ENCODE measurements around the gene MIEF1.

DNA sequence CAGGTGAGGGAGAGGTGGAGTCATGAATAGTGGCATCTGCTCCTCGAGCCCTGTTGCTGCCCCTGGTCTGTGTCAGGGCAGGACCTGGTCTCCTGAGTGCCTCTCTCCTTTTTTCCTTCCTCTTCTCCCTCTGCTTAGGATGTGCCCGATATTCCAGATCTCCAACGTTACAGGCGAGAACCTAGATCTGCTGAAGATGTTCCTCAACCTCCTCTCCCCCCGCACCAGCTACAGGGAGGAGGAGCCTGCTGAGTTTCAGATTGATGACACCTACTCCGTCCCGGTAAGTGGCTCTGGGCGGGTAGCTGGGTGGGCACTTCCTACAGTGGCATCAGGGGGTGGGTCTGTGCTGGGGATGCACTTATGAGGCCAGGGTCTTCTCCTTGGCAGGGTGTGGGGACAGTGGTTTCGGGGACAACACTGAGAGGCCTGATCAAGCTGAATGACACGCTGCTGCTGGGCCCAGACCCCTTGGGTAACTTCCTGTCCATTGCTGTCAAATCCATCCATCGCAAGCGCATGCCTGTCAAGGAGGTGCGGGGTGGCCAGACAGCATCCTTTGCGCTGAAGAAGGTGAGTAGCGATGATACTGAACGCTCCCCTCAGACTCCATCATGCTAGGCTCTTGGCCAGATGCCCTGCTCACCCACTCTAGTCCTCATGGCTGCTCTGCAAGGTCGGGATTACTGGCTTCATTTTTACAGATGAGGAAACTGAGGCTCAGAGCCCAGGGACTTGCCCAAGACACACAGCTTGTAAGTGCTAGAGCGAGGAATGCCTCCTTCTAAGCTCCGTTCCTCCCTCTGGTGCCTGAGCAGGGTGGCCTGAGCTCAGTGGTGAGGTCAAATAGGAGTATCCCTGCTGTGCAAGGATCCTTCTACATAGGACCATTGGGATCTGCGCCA, 20.4 kb downstream of the GTPBP1 start:
- RRBS, result no CpG with 5 or more reads among the region's 20 CpGs

GRCh38 chr22:38741287-38741885, 14.4 kb downstream of the SUN2 start:
- RRBS, result no CpG with 5 or more reads among the region's 17 CpGs

DNA sequence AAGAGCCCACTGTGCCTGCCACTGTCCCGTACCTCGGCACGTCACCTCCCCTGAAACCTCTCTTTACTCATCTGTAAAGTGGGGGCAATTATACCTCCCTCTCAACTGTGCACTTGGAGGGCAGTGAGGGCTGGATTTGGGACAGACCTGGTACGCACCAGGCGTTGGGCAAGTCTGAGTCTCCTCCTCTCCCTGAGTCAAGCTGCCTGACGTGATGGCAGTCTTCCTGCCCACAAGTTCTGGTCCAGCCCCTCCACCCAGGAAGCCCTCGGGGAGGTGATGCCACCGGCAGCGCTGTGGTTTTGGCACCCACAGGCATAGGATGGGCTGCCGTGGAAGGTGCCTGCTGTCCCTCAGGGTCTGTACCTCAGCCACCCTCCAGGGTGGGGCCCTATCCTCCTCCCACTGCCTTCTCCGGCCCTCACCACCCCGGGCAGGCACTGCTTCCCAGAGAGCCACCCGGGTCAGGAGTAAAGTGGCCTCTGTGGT, 6.6 kb upstream of the APOBEC3H start:
- RRBS, result no CpG with 5 or more reads among the region's 13 CpGs

DNA sequence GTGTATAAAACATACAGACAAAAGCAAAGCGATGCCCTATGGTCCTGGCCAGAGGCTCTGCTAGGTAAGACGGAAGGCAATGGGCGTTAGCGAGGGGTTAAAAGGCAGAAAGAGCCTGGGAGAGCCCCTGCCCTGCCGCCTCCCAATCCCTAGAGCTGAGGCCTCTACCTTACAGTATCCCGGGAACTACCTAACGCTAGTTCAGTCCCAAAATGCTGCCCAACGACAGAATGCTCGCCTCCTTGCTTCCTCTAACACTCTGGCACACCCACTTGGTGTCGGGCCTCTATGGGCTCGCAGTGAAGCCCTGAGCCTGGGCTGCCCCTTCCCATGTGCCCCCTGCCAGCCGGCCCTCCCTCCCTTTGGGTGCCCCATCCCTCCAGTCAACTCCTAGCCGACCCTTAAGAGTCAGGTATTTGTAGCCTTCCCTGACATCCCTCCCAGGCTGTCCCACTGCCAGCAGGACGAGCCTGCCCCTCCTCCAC, 8.5 kb downstream of the CBX7 start:
- RRBS, result no CpG with 5 or more reads among the region's 14 CpGs

GRCh38 chr22:39151278-39152139, 971 bp downstream of the CBX7 start:
- RRBS, result no CpG with 5 or more reads among the region's 24 CpGs

DNA sequence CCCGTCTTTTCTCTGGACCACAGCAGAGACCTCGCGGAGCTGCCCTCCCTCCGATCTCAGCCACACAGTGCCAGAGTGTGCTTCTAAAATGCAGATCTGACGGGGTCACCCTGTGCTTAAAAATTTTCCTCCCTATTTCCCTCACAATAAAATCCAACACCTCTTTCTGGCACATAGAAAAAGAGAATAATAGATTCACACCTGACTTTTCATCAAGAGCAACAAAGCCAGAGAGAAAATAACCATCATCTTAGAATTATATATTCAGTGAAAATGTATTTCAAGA, 1.1 kb upstream of the CBX7 start:
- RRBS, result no CpG with 5 or more reads among the region's 5 CpGs

- RRBS, result 2% methylated on average over 5 of the region's 17 CpGs
These were observed 22.3 kb upstream of the CBX7 start for GRCh38 chr22:39174655-39175233.

DNA sequence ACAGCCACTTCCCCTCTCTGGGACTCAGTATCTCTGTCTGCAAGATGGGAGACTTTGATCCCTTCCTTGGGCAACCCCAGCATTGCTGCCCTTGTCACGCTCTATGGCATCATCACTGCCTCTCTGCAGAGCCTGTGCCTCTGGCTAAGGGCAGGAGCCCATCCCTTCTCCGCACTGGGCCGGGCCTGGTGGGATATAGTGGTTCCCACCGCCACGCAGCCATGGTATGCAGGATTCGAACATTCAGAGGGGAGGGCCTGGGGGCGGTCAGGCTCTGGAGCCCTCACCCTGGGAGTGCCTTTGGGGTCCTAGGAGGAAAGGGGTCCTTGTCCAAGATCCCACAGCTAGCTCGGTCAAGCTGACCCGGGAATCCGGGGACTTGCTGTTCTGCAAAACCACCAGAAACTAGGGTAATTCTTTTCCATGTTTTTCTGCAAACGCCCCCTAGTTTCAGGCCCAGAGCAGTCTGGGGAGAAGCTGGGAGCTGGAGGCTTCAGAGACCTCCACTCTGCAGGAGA, 24.3 kb upstream of the CBX7 start:
- RRBS, result no CpG with 5 or more reads among the region's 11 CpGs

DNA sequence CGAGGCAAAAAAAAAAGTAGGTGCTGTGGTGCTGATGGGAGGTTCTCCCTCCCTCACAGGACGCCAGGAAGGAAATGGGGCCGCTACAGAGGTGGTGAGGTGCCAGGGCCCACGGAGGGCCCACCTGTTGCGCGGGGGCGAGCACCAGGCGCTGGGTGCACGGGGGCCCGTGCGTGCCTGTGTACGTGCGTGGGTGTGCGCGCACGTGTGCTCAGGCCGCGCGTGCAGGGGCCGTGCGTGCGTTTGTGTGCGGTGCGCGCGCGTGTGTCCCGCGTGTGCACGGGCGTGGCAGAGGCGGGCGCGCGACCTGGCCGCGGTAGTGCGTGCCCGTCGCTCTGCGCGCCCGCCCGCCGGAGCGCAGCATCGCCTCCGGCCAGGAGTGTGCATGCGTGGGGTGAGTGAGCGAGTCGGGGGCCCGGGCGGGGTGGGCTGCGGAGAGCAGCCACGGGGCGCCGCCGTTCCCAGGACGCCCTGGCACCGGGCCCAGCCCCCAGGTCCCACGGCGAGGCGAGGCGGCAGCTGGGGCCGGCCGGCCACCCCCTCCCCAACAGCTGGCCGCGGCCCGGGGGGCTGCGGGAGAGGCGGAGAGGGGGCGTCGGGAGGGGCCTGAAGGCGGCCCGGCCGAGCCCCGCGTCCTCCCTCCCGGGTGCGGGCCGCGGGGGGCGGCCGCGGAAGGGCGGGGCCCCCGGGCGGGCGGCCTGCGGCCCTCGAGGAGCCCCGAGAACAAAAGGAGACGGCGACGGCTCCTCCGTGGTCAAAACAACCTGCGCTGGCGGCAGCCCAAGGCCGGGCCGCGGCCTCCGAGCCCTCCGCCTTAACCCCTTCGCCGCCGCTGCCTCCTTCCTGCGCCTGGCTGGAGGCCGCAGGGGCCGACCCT, 2.6 kb downstream of the PDGFB start:
- RRBS, result 2% methylated on average over 42 of the region's 109 CpGs

GRCh38 chr22:39289128-39289510, 30.3 kb downstream of the RPL3 start:
- RRBS, result no CpG with 5 or more reads among the region's 4 CpGs

DNA sequence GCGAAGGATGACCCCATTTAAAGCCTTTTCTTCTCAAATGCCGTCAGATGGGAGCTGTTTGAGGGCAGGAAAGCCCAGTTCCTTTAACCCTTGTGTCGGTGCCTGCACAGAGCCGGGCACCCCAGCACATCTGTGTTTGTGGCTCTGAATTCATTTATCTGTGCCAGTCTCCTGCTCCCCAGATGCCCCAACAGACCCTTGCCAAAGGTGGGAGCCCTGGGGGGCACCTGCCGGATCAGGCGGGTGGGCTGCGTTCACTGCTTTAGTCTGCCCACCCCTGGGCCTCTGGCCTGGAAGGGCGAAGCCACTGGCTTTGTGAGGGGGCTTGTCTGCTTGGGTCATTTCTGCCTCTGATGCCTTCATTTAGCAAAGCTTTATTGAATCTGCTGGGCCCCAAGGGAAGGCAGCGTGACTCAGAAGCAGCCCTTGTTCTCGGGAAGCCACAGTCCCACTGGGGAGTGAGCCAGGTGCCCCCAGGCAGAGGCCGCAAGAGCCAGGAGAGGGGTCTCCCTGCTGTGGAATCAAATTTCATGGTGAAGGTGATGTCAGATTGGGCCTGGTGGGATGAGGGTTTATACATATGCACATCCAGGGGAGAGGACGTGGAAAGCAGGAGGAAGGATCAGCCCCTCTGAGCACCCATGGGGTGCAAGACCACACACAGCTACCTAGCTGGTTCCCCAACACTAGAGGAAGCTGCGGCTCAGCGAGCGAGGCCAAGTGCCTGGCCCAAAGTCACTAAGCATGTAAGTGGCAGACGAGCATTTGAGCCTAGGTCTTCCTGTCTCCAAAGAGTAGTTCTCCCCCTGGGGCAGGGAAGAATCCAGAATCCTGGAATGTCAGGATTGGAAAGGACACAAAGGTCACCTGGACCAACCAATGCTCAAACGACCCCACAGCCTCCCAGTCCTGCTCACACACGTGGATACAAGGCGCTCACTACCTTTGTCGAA, 1.8 kb downstream of the SYNGR1 start:
- RRBS, result no CpG with 5 or more reads among the region's 20 CpGs

DNA sequence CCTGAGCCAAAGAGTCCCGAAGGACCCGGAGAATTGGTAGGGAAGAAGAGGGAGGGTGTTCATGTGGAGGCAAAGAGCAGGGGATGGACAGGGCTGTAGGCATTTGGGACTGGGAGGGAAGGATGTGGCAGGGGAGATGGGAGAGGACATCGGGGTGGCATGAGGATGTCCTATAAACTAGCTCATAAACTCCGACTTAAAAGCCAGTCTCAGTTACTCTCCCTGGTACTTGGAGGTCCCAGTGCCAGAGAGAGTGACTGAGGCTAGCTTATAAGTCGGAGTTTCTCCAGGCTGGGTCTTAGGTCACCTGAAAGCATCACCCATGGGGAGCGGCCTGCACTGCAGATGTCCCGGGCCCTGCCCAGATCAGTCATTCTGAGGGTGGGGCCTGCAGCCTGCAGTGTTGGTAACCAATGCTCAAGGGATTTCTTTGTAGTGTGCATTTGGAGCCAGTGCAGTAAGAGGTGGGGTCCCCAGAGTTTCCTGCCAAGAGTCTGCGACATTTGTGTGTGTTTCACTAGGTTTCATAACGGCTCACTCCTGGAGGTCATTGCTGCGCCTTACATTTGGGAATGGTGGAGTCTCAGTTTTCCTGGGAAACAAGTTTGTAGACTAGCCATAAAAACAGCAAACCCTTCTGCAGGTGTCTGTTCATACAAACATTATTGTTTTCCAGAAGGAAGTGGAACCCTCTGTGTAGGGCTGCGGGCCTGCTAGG, 14.8 kb downstream of the TAB1 start:
- RRBS, result no CpG with 5 or more reads among the region's 11 CpGs

DNA sequence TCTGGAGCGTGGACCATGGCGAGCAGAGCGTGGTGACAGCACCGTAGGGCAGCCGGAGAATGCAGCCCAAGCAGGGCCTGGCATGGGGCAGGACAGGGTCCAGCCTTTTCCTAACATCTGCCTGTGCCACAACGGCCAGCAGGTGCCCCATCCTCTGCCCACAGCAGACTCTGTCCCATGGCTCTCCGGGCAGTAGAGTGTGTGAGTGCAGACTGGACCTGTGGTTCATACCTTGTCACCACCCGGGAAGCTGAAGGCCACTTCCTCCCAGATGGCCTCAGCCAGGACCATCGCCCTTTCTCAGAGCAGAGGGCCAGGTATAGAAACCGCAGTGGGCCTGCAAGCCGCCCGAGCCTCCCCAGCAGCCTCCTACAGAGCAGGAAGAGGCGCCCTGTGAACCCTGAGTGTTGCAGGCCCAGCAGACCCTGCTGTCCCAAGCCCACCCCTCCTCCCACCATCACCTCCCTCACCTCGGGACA, 26.6 kb upstream of the MGAT3 start:
- RRBS, result 94% methylated on average over 1 of the region's 14 CpGs

DNA sequence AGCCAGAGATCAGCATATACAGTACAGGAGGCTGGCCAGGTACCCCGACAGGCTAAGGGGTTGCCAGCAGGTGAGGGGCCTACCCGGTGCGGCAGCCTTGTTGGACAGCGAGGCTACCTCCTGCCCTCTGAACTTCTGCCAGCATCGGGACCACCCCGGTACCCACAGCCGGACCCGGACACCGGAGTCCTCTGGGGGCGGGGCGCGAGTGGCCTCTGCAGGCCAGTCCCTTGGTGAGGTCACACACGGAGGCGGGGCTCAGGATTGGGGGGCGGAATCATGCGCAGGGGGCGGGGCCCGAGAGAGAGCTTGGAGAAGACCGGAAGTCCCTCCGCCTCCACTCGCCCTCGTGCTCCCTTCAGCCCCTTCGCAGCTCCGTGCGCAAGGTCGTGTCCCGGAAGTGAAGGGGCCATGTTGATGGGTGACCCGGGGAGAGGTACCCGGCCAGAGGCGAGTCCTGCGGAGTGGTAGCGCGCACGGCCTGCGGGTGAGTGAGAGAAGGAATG, at the start of gene MIEF1:
Gene MIEF1 (plus strand): TSS at position 340 of the 506 bp plus-strand sequence.
- RRBS, result 2% methylated on average over 20 of the region's 35 CpGs

DNA sequence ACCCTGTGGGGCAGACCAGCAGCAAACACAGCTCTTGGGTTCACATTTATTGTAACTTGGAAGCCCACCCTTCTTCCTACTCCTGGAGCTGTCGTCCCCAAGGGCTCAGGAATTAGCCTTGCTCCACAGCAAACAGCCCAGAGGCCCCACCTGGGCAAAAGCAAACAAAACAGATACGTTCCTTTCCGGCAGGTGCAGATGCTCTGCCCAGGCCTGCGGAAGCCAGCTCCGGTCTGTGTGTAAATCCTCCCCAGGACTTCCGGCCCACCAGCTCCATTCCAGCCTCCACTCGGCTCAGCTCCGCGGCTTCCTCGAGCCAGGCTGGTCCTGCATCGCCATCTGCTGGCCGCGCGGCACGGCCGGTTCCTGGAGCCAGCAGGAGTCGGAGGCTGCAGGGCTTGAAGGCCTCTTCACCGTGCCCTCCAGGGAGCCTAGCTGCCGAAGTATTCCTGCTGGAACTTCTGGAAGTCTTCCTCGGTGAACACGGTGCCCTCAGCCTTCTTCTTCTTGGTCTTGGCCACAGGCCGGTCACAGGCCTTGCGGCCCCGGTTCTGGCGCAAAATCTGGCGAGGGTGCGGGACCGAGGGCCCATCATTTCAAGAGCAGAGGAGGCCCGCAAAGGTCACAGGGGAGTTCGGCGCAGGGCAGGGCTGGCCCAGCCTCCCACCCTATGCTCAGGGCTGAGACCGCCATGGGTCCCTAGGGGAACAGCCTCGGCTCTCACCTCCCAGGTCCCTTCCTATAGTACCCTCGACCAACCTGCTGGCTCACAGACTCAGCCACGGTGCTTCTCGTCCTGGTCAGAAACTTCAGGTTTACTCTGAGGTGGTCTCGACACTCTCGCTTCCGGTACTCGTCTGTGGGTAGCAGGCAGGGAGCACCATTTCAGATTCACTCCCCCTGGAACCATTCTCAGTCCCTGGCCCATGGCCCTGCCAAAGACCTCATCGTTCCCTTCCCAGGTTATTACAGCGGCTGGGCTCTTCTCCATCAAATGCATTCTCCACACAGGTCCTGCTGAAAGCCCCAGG, 3.2 kb downstream of the RPS19BP1 start:
- RRBS, result 1% methylated on average over 9 of the region's 42 CpGs

- RRBS, result no CpG with 5 or more reads among the region's 1 CpG
These were observed 19.8 kb downstream of the ENTHD1 start for GRCh38 chr22:39873878-39874120.

- RRBS, result no CpG with 5 or more reads among the region's 11 CpGs
These were observed 6.1 kb upstream of the FAM83F start for GRCh38 chr22:39988544-39989184.

DNA sequence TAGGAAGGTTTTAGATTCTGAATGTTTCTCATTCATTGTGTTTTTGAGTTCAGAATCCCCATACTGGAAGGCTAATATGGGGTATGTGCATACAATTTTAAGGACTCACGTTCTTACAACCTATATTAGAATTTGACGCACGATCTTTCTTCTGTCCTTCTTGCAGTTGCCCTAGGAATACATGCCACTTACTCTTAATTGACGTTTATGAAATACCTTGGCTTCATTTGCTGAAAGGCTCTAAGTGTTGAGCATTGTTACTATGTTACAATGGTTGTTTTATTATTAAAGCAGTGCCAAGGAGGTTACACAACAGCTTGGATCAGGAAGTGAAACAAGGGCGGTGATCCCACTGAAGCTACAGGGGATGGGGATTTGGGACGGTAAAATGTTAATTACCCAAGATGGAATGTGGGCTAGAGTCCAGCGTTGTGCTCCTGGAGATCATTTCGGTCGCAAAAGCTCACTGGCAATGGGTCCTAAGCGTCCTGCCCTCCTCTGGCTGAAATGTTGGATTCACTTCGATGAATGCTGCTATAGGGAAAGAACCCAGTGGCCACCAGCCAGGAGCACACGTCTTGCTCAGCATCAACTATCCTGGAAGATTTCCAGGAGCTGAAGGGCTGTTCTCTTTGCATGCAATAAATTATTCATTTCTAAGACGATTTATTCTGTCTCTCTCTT, 48.3 kb downstream of the FAM83F start:
- RRBS, result no CpG with 5 or more reads among the region's 13 CpGs

DNA sequence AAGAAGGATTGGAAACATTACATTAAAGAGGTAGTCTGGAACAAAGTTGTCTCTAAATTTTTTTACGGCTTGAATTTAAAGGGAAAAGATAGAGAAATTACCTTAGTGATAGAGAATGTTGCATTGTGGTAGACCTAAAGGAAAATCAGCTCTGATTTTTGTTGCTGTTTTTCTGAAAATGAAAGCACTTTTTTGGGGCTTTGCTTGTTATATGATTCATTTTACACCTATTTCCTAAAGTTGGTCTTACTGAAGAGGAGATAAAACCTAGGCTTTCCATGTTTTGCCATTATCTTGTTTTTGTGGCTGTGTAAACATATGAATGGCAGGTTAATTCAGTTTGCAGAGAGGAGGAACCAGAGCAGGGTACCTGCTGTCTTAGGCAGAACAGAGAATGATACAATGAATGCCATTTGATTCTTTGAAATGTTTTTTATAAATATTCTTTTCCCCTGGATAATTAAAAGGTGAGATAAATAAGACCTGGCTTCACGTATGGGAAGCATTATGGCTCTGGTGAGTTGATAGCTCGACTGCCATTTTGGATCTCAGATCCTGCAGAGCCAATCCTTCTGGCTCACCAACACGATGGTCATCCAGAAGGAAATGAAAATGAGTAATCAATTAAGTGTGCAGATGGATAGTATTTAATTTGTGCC, 2.4 kb downstream of the TNRC6B start:
- RRBS, result no CpG with 5 or more reads among the region's 4 CpGs

DNA sequence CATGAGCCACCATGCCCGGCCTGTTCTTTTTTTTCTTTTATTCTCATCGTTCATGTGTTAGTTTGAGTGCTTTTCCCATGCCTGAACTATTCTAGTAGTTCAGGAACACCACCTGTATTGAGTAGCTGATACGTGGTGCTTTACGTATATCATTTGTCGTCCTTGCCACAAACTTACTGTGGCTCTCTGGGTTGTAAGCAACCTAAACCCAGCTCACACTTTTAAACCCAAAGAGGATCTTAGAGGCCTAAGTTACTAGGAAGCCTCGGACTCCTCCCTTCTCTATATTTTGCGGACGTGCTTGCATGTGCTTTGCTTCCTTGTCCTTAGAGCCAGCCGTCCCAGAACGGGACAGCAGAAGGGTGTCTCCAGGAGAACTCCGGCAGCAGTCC, 33.6 kb downstream of the TNRC6B start:
- RRBS, result no CpG with 5 or more reads among the region's 11 CpGs

All from cardiac fibroblast (primary cell).